Mucosa of descending colon (tissue), 1 donor: Measurements from ENCODE around the gene THSD4.

- PRO-cap = no peak
These were observed 11.9 kb upstream of the UACA start for GRCh38 chr15:70775229-70775731.

DNA sequence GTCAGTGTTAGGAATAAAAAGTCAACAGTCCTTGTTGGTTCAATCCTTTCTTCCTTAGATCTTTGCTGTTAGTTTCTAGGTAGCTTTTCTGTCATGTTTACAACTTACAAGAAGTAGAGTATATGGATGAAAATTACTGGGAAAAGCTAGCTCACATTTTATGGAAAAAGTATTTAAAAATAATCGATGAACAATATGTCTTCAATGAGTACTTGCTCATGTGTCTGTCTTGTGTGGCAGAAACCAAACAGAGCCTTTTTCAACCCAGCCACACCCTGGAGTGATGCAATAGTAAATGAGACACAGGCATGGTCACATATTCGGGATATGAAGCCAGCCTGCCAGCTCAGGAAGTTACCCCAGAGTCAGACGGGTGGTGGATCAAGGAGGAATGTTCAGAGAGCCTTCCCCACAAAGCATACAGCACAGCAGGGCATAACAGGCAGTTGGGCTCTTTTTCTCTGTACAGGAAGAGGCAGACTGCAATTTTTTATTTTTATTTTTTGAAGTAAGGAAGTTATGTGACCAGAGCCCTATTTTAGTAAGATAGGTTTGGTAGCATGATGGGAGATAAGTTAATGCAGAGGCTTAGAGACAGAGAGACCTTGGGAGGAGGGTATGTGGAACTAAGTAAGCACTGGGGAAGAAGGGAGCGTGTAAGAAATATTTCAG lies 27.3 kb downstream of the LARP6 start:
- PRO-cap = no peak

- PRO-cap = no peak
These were observed 21.4 kb downstream of the LRRC49 start for GRCh38 chr15:70913898-70914615.

DNA sequence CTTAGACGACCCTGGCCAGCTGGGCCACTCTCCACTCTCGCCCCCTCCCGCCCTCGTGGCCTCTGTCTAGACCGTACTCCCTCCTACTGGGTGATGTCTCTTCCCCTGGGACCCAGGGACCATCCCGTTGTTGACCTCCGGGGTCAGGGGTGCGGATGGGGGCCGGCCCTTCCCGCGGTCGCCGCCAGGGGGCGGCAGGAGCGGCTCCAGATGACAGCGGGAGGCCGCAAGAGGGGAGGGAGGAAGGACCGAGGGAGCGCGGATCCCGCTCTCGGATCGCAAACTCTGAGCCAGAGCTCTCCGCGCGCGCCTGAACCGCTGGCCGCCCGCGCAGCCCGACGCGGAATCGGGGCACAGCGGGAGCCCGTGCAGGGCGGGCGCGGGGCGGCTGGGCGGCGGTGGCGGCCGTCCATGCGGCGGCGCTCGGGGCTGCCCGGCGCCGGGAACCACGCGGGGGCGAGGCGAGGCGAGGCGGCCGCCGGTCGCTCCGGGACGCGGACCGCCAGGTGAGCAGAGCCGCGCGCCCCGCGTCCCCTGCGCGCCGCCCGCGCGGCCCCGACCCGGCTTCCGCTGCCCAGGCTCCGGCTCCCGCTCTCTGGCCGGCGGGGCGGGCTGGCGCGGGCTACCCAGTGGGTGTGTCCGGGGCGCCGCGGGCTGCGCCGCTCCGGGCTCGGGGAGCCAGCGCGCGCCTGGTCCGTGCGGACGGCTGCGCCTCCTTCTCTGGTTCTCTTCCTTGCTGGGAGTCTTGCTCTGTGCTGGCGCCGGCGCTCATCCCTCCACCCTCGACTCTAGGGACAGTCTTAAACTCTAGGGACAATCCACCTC lies at the start of gene THSD4:
TSS of gene THSD4 (plus strand) at position 279 of the 825 bp plus-strand sequence.
- PRO-cap = unidirectional peak, plus-strand start at position 229 of the sequence; bidirectional peak, plus-strand start at position 681 of the sequence, minus-strand start at position 597 of the sequence

DNA sequence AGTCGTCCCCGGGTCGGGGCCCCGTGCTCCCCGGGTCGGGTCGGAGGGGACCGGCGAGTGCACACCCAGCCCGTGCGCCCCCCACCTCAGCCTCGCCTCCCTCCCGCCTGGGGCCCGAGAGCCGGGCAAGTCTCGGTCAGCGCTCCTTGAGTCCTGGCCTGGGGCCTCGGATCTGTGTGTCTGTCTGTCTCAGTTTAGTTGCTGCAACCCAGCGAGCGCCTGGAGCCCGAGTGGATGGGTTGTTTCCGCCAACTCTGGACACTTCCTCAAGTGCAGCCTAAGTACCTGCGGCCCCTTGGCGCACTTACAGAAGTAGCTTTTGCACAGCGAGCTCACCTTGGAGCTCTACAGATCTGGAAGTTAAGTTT lies 731 bp downstream of the THSD4 start:
- PRO-cap = bidirectional peak, plus-strand start outside the sequence, minus-strand start at position 236 of the sequence

- PRO-cap = no peak
These were observed 9.8 kb downstream of the THSD4 start for GRCh38 chr15:71125029-71125420.

DNA sequence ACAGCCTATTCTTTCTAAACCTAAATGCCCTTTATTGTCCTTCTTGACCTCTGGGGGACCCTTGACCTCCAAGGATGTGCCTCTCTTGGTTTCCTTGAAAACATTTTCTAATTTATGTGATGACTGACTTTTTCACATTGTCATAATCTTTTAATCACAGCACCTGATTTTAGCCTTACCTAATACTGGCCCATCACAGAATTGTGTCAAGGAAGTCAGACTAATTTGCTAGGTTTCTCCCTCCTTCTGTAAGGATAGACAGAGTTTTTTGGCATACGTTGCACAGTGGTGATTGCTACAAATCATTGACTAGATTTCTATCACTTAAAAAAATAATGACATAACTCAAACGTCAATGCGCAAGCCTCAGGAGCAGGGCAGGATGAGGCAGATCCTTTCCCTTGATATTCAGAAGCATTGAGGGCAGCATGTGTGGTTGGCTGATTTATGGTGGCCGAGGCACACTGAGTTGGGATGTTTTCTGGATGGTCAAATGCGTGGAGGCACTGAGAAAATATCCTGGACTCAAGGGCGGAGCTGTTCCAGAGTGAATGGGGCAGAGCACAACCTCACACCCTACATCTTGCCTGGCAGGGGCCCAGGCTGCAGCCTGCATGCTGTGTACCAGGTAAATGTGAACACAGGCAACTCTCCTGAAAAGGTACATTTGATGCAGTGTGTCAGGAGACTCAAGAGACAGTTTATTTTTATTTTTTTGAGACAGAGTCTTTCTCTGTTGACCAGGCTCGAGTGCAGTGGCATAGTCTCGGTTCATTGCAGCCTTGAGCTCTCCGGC lies 14.4 kb downstream of the THSD4 start:
- PRO-cap = no peak

DNA sequence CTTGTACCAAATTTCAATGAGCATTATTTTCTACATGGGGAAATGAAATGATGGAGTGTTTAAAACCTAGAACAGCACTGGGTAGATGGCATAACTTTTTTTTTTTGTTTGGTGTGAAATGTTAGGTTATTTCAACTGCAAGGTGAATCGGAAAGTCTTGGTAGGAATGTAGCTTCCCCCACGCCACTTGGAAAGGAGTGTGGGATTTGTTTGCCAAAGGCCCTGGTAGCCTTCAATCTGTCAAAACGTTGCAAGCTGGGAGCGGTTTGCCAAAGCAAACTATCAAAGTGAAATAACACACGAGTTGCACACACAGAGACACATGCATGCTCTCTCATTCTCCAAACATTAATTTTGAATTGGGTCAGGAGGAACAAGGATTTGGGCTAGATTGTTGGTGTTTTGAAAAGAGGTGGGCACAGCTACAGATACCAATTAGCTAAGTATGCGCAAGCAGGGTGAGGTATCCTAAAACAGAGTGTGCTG lies 34.7 kb downstream of the THSD4 start:
- PRO-cap = no peak

- PRO-cap = no peak
These were observed 130.2 kb downstream of the THSD4 start for GRCh38 chr15:71245532-71245910.

GRCh38 chr15:71265842-71266971 lies 150.9 kb downstream of the THSD4 start:
- PRO-cap = no peak

DNA sequence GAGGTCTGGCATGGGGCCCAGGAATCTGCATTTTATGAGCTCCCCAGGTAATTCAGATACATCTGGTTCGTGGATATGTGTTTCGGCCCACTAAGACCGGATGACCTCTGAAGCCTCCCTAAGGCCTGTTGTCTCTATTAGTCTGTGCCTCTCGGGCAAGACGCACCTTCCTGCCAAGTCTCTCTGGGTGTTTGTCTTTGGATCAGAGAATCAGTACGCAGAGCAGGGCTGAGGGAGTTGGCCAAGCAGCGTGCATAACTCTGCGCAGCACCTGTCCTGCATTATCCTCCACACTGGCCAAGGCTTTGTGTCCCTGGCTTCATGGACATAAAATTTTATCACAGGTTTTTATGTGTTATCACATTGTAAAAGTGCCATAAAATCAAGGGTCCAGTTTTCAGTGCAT lies 181.1 kb downstream of the THSD4 start:
- PRO-cap = unidirectional peak, minus-strand start at position 295 of the sequence

DNA sequence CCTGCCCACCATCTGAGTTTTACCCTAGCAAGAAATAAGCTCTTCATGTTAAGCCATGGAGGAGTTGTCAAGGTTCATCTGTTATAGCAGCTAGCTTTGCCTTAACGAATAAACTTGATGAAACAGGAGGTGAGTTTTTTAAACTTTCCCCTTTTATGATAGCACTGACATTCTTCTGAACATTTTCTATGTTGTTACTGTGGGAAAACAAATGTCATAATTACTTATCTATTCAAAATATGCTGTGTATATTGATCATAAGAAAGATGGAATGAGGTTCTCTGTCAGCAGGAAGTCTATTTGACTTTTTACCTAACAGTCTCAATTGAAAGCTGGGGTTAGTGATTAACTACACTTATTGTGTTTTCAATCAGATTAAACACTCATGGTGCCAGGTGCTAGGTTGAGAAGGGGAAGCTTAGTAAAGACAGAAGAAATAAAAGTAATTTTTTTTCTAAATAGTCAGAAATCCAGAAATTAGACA lies 281.1 kb upstream of the NR2E3 start:
- PRO-cap = no peak

DNA sequence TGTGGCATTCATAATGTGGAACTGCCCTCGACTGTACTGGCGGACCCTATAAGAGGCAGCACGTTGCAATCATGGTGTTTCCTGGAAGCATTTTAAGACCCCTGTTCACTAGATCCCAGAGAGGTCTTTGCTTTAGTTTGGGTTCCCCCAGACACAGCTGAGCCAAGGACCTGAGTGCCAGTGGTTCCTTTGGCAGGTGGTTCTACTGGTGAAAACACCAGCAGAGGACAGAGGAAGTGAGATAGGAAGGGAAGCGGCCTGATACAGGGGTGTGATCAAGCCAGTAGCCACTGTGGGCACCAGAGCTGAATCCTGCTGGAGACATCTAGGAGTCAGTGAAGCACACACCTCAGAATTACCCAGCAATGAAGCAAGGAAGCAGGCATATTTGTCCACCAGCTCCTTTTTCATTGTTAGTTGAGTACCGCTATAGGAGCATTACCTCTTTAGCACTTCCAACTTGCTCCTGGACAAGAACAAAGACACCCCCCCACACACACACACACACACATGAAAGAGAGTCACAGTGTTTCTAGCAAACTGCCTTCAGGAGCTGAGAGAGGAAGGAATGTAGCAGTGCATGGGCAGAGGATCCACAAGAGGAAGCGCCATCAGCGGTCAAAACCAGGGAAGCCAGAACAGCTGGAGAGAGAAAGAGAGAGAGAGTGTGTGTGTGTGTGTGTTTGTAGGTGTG lies 243.1 kb upstream of the NR2E3 start:
- PRO-cap = no peak

DNA sequence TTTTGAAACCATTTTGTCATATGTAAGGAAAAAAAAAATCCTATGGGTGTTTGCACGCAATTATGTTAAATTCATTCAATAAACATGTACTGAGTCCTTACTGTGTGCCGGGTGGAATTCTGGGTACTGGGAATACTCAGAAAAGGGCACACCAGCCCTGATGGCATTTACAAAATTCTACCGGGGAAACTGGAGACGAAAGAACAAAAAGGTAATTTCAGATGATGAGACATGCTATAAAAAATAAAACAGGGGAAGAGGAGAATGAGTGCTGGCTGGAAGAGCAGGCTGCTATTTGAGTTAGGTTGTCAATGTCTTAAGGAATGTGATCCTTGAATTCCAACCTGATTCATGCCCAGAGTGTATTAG lies 127.1 kb upstream of the NR2E3 start:
- PRO-cap = no peak

GRCh38 chr15:71747353-71747977 lies 62.9 kb upstream of the NR2E3 start:
- PRO-cap = no peak

GRCh38 chr15:71779588-71780732 lies 30.4 kb upstream of the NR2E3 start:
- PRO-cap = no peak

DNA sequence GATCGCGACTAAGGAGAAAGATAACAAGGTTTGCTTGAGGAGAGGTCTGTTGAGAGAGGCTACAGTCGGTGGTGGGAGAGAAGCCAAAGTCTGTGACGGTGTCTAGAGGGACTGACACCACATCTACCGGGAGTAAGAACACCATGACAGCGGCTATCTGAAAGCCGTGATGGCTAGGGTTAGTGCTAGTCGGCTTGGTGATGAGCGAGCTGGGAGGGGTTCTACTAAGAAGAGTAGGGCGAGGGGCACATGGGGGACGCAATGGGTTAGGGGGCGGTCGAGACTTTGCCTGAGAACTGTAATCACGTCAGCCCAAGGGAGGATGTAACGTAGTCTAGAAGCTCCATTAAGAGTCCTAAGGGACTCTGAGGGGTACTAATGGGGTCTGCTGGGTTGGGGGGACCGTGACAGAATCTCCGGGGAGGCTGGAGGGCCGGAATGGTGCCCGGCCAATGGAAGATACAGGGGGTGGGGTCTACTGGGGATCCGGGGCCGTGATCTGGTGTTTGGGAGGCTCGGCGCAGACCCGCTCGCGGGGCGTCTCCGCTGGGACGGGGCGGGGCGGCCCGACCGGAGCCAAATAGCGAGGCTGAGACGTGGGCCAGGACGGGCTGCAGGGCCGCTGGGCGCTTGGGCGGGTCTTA lies 793 bp downstream of the MYO9A start:
- PRO-cap = bidirectional peak, plus-strand start at position 583 of the sequence, minus-strand start at position 534 of the sequence

DNA sequence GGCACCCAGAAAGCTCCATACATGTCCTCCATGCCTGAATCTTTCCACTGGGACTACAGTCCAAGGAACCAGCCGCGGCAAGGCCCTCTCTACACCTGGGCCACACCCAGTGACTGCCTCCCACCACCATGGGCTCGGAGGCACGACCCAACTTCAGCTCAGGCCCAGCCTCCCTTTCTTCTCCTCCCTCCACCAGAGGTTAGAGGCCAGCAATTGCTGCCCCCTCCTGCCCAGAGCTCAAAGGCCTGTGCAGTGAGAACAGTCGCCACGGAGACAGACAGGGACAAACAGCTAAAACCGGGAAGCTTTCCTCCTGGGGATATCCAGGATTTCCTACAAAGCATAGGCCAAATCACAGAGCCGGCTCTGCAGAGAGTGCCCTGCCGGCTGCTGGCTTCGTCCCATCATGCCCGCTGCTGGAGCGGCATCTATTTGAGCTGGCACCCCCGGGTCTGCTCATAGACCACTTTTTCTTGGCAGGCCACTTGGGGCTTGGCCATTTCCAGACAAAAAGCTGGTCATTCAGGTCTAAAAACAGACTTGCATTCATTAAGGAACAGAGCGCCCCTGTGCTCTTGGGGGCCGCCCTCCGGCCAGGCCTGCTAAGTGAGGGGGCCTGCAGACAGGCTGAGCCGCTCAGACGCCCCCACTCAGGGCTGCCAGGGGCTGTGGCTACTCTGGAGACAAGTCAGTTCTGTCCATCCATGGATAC lies 17.6 kb downstream of the GRAMD2A start:
- PRO-cap = no peak

DNA sequence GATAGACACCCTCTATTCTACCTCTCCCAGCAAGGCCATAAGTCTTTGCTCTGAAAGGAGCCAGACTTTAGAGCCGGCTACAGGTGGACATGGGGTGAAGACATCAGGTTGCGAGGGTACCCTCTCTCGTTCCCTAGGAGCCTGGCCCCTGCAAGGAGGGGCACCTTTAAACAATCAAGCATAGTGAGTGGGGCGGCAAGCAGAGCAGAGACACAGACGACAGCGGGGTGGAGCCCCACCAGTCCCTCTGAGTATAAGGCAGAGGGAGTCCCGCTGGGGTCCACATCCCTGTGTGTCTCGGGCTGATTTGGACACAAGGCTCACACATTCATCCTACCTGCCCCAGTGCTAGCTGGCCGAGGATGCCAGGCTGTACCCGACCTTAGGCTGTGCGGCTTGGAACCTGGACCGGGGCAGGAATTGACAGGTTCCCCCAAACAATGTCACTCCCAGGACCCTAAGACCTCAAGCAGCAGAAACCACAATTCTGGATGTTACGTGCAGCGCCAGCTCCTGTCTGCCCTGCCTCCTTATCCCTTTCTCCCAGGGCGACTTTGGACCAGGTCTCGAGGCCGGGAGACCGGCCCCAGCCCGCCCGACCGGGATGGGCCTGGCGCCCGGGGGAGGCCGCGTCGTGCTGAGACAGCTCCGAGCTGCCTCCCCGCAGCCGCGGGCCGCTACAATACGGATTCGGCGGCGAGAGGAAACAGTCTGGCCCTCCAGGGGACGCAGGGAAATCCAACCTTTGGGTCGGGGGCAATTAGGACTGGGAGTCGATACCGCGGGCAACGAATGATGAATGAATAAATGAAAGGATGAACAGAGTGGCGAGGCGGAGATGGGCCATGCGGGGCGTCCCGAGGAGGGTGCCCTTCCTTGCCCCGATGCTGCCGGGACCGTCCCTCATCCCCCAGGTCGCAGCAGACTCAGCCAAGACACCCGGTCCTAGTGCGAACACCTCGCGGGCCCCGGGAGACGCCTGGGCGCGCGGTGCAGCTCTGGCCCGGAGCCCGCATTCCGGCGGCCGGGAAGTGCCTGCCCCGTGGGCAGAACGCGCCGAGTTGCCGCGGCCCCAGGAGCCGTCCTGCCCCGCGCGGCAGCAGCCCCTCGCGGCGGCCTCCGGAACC lies 653 bp downstream of the GRAMD2A start:
- PRO-cap = no peak

DNA sequence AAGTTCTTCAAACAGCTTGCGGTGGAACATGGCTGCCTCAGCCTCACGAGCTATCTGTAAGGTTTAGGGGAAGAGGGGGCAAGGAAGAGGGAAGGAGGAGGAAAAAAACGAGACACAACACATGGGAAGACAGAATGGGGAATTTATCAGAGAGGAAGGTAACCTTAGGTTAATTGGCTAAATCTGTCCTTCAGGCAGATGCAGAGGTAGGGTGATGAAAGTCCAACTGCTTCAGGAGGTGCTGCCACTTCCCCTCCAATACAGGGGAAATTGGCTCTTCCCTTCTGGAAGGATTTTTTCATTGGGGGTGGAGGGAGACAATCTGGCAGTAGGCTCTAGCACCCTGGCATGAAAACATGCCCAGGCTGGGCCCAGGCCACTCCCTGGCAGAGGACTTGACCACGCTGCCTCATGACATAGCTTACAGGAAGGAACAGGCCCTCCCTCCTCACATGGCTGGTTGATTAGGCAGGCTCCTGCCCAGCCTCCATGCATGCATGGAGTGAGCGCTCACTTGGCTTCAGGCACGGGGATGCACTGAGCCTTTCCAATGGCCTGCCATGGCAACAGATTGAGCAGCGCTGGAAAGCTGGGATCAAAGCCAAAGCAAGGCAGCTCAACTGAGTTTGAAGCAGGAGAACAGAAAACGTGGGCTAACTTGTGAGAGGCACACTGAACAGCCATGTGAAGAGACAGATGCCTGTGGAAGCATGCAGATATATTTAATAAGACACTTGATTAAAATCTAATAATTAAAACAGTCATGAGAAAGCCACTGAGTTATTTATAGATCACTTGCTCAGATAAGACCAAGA lies 5.8 kb upstream of the GRAMD2A start:
- PRO-cap = no peak